Ileum (tissue), 1 donor: ENCODE data around the genes BRINP2, CLEC20A, RALGPS2 and TDRD5.

DNA sequence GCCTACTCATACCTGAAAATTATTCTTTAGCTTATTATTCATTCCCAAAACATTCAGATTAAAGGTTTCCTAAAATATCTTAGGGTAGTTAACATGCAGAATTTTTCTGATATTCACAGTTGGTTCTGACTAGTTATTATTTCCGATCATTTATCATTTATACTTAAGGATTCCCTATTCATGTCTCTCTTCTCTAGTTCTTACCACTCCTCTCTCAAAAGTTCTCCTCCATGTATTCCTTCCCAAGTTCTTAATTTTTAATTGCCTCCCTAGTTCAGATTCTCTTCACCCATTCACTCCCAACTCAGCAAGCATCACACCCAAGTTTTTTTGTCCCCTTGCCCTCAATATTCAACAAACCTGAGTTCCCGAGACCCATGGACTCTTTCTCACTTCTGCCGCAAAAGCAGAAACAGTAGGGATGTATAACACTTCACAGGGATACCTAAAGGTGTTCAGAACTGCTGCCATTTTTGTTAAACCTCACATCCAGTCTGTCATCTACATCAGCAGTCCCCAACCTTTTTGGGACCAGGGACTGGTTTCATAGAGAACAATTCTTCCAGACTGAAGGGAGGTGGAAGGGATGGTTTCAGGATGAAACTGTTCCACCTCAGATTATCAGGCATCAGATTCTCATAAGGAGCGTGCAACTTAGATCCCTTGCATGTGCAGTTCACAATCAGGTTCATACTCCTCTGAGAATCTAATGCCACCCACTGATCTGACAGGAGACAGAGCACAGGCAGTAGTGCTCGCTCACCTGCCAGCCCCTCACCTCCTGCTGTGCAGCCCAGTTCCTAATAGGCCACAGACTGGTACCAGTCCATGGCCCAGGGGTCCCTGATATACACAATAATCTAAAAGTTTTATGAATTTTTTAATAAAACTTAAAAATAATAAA is 32.0 kb downstream of the COP1 start:
- PRO-cap, result no peak

DNA sequence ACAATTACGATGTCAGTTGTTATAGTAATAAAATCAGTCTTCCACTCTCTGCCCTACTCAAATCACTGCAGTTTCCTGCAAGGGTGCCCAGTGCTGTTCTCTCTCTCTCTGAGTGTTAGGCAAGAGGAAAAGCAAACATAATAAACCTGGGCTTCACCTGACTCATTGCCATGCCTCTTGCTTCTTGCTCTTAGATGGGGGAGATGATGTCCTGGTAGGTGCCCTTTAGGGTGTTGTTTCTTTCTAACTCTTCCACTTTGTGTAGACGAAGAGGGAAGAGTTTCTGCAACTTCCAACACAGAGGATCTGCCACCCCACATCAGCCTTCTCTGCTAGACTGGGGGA is 59.5 kb downstream of the PAPPA2 start:
- PRO-cap, result no peak

- PRO-cap, result no peak
Observed at GRCh38 chr1:176552963-176553739, 90.2 kb downstream of the PAPPA2 start.

DNA sequence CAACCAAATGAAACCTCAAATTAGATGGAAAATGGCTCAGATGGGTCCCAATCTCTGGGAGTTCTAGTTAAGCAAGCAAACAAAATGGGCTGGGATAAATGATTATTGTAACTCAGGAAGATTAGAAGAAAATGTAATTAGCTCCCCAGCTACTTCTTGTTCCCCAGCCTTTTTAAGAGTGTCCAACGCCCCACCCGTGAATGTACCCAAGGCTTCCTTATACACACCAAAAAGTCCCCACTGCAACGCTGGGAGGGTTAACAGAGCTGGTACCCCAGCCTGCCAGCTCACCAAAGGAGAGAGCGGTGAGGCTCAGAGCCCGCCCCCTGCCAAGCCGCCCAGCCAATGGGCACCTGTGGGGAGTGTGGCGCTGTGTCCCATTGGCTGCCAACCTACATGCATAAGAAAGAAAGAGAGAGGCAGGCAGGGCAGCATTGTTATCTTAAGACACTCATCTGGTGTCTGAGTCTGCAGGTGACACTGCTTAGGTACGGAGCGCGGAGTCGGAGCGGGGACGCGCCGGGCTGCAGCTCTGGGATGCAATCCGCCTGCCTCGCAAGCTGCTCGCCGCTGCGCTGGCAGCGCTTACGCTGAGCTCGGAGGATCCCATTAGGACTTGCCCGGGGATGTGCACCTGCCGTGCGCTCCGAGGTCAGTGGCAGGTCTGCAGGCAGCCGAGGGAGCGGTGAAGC is at the start of gene BRINP2:
Gene BRINP2 (plus strand): TSS at position 465 of the 692 bp plus-strand sequence.
- PRO-cap, result no peak

DNA sequence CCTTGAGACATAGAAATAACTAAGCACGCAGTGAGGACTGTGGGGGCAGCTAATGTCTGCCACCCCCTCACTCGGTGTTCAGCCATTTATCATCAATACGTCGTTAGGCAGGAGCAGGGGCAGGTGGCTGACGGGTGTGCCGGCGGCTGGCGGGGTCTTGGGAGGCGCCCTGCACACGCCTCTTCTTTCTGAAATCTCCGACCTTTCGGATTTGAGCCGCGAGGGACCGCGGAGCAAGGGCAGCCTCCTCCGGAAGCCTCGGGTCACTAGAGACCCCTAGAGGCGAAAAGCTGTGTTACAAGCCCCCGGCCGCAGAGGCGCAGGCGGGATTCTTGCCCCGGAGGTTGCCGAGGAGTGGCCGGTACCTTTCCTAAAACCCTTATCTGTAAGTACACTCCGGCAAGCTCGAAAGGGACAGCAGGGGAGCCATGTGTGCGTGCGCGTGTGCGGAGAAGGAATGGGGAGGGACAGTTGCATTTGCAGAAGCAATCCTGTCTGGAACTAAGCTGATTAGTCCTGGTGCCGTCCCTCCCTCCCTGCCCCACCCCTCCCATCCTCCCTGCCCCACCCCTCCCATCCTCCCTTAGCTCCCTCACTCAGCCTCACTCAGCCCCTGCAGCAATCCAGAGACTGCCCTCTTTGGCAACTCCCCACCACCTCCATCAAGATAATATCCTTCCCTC is 11.0 kb downstream of the BRINP2 start:
- PRO-cap, result no peak

DNA sequence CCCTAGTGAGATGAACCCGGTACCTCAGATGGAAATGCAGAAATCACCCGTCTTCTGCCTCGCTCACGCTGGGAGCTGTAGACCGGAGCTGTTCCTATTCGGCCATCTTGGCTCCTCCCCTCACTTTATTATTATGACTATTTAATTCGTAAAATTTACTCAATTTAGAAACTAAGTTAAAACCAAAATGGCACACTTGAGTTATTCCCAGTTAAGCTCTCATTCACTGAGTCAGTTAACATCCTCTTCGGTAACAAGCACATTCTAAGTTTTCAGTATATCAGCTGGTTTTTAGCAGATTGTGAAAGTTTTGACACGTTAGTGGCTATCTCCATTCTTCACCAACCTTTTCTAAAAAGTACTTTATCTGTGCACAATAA is 176.1 kb downstream of the CLEC20A start:
- PRO-cap, result no peak

GRCh38 chr1:178408950-178409337 is 87.8 kb downstream of the CLEC20A start:
- PRO-cap, result no peak

DNA sequence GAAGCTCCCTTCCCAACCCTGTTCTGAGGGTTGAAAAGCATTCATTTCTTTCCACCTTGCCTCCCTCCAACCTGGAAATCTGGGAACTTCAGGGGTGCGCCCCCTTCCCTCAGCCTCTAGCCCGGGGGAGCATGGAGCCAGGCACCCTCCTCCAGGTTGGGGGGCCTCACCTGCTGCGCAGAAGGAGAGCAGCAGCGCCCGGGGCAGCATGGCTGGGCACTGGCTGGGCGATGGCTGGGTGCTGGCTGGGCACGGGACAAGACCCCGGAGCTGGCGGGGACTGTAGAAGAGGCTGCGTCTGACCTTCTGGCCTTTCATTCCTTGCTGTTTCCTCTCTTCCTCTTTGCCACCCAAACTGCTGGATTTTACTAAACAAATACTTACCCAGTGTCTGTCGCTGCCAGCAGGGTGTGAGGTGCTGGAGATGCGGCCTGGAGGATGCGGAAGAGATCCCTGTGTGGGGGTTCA is at the start of gene CLEC20A:
Gene CLEC20A (minus strand): TSS at position 235 of the 468 bp plus-strand sequence.
- PRO-cap, result no peak

DNA sequence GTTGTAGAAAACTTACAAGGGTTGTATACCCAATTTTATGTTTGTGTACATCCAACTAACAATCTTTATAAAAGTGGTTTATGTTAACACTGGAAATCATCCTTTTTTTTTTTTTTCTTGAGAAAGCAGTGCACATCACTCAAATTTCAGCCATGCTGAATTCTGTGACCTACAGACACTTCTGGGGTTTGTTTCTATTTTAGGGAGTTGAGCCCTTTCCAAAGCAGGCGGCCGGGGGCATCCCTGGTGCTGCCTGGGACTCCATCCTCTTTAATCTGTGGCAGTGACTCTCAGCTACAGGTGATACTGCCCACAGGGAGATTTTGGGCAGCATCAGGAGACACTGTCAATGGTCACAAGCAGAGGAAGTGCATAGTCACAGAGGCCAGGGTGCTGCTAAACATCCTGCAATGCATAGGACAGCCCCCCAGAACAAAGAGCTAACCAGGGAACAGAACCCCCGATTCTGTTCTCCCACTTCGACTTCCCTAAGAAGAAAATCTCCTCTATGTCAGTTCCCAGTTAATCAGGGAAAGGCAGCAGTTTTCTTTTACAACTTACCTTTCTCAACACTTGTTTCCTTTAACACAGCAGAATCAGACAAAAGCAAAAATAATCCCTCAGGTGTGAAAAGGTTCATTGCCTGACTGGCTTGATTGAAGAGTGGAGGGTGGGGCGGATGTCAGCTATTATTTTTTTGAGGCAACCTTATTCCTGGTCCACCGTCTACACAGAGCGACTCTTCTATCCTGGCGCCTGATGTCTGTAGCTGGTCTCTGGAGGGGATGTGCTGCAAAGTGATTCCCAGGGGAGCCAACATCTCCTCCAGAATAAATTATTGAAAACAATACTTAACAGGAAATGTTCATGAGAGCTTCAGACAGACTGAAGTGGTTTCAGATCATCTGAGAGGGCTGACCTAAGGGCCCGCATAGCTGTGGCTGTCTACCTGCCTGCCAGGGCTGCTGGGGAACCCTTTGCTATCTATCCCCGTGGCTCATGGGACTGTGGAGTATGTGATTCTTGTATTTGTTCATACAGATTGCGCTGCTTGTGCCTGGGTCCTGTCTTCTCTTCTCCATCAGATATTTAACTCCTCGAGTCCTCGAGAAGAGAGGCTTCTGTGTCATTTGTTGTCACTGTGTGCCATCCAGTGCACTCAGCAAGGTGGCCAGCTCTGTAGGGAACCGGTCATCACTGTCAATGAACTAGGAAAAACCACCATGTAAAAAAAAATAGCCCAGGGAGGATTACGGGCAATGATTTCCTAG is 66.5 kb downstream of the TEX35 start:
- PRO-cap, result no peak

DNA sequence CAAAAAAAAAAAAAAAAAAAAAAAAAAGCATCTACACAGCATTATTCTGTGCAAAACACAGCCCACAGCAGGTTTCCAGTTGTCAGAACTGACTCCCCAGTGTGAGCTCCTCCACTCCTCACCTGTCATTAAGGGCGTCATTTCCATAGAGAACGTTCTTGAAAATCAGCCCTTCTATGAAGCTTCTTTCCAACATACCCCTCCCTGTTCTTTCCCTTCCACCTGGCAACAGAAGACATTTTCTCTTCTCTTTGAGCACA is 92.8 kb downstream of the TEX35 start:
- PRO-cap, result no peak

DNA sequence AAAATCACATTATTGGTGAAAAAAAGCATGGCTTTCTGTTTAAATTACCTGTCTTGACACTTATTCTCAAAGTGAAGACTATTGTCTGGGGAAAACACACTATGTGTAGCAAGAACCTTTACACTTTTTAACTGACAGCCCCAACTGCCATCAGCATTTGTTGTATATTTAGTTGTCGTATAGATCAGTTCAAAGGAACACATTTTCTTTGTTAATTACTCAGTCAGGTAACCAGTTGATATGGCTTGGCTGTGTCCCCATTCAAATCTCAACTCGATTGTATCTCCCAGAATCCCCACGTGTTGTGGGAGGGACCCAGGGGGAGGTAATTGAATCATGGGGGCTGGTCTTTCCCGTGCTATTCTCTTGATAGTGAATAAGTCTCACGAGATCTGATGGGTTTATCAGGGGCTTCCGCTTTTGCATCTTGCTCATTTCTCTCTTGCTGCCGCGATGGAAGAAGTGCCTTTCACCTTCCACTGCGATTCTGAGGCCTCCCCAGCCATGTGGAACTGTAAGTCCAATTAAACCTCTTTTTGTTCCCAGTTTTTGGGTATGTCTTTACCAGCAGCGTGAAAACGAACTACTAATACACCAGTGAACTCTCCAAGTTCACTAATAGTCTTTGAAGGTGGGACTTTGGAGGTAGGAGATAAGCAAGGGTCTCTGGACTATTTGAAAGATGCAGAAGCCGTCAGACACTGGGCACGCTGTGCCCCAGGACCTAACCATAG is 58.2 kb upstream of the RALGPS2 start:
- PRO-cap, result no peak

DNA sequence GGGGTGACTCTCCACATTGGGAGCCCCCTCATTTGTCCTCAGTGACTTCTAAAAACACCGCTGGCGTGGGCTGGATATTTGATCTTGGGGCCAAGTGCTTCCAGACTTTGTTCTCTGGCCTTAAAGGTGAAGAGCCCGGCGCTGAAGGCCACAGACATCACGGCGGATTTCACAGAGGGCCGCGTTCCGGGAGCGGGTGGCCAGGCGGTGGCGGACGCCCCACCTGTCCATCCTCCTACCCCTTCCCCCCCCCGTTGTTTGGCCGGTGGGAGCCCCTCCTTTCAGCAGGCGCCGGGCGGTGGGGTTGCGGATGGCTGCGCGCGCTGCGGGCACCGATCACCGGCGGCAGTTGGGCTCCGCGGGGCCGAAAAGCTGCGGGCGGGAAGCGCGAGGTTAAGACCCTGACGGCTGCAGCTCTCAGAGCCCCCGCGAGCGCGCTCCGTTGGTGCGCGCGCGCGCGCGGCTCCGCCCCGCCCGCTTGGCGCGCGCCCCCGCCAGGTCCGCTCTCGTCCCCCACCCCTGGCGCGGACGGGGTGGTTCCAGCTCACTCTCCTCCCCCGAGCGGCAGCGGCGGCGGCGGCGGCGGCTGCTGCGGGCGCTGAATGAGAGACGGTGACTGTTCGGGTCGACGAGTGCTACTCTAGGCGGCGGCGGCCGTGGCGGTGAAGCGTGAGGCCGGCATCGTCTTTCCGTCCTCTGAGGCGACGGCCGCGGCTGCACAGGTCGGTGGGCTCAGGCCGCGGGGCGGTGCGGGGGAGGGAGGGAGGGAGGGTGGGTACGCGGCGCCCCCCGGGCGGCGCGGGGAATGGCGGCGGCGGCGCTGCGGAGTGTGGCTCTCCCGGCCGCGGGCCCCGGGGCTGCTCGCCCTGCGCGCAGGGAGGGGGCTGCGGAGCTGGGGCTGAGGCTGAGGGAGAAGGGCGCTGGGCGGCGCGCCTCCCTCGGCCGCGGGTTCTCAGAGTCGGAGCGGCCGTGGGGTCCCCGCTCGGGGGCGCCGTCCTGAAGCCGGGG is at the start of gene RALGPS2:
Gene RALGPS2 (plus strand): TSS at position 547 of the 1,008 bp plus-strand sequence.
- PRO-cap, result unidirectional peak, plus-strand start at position 153 of the sequence; unidirectional peak, plus-strand start at position 287 of the sequence; bidirectional peak, plus-strand start at position 615 of the sequence, minus-strand start at position 480 of the sequence

DNA sequence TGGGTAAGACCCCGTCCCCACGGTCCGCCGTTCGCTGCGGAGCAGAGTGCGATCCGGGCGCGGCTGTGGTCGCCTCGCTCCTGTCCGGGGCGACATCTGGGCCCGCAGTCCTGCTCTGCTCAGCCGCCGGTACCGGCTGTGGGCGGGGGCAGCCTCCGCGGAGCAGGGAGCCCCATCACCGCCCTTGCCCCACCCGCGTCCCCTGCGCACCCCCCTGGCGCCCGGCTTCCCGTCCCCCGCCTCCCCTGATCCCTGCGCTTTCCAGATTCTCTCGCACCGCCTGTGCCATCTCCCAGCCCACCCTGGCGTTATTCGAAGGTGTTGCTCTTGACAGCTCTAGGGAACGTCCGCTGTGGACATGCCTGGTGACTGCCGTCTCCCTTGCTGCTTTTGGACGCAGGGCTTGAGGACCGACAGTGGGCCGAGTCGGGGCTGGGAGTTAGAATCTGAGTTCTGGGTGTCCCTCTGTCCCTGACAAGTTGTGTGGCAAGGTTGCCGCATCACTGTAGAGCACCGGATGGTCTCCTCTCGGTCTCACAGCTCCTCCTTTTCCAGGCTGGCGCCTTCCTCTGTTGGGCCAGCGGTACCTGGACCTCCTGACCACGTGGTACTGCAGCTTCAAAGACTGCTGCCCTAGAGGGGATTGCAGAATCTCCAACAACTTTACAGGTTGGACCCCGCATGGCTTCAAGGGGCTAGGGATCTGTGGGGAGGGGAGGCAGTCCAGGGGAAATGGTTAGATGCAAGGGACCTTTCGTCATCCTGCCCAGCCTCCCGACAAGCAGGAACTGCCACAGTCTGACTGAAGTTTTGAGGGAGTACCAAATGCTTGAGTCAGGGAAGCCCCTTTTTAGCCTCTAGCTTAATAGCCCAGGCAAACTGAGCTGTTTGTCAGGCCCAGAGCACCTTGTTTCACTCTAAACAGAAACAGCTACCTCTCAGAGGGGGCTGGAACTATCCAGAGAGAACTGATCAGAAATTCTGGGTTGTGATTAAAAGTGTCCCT is 818 bp downstream of the TOR3A start:
- PRO-cap, result bidirectional peak, plus-strand start at position 243 of the sequence, minus-strand start at position 134 of the sequence

DNA sequence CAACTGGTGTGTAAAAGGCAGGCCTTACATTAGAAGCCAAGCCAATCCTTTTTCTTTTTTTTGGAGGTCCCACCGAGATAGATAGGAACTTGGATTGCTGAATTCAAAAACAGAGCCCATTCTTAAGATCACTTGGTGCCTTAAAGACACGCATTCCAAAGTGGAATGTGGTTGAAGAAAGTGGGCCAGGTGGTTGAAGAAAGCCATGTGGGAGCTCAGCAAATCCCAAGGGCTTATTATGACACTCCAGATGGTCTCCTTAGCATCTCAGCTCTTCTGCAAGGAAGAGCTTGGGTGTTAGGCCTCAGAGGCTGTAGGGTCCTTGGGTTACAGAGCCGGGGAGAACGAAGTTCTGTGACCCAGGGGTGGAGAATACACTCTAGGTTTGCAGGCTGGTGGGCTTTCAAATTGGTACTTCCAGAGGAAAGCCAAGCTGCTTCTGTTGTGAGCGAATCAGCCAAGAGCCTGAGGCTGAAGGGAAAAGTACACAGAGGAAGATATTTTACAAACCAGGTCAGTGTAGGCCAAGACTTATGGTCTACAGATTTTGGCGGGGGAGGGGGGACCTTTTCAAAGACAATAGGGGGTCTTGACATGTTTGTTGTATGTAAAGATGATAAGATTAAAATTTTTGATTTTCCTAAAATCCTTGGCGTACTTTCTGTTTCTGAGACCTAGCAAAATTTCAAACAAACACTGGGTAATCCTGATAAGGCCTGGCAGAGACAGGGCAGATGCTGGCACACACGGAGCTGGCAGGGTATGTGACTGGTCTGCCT is 13.7 kb downstream of the TOR3A start:
- PRO-cap, result no peak

DNA sequence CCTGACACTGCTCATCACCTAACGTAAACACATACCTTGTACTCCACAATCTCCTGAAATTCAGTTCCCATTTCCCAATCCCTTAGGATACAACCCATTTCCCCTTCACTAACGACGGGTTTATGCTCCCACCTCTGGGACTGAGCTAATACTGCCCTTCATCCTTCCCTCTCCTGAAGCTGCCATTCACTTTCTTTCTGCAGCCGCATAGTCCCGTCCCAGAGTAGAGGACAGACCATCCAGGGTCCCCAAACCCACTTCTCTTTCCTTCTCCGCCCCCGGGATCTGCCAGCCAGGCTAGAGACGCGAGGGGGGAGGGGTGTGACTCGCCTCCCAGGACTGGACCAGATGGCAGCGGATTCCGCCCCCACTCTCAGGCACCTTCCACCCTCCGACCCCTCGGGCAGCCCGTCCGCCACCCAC is 710 bp downstream of the ABL2 start:
- PRO-cap, result unidirectional peak, plus-strand start at position 324 of the sequence

- PRO-cap, result no peak
Observed at GRCh38 chr1:179591504-179592432, at the start of gene TDRD5. TDRD5 (plus strand) TSS chr1:179591832.

- PRO-cap, result no peak
Observed at GRCh38 chr1:179953539-179953879, 1.1 kb upstream of the CEP350 start.

- PRO-cap, result no peak
Observed at GRCh38 chr1:180033768-180034302, 79.2 kb downstream of the CEP350 start.

- PRO-cap, result no peak
Observed at GRCh38 chr1:180156006-180156884, 1.6 kb downstream of the QSOX1 start.

GRCh38 chr1:180167675-180167901 is 12.9 kb downstream of the QSOX1 start:
- PRO-cap, result no peak